ENCODE measurements around a stretch of chr9.

DNA sequence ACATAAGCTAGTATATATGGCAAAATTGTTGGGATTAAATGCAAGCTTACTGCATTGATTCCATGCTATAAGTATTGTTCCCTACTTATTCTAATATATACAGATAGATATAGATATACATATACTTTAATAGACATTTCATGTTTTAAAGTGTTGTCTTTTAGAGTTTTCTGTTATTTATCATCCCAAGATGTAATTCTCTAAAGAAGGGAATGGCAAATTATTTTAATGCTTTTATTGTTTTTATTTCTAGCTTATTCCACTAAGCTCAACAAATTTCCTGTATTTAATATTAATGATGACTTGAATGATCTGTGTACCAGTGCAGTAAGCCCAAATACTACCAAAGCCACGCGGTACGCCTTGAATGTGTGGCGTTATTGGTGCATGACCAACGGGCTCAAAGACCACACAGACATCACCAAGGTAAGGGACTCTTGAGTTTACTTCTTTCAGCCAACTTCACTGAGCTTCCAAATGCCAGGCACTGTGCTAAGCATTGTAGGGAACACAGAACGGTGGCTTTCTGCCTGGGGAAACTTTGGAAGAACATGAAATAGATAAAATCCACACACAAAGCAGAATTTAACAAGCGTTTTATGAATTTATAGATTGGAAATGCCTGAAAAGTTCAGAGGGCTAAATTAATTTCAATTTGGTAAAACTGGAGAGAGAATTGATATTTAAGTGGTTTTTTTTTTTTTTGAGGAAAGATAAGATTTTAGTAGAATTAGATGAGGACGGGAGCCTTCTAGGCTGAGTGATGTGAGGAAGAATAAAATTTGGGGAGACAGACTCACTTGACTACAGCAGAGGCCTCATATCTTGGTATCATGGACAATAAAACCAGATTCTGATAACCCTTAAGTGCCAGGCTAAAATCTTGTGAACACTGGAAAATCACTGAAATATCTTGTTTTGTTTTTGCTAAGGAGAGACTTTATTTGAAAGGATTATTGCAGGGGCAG lies 72.2 kb downstream of the INIP start:
- PRO-cap: no peak

- PRO-cap: no peak
Measured at GRCh38 chr9:112737667-112738146, 12.9 kb upstream of the SNX30 start.

- PRO-cap: no peak
Measured at GRCh38 chr9:112746887-112747730, 3.5 kb upstream of the SNX30 start.

- PRO-cap: no peak
Measured at GRCh38 chr9:112753655-112754170, 3.2 kb downstream of the SNX30 start.

DNA sequence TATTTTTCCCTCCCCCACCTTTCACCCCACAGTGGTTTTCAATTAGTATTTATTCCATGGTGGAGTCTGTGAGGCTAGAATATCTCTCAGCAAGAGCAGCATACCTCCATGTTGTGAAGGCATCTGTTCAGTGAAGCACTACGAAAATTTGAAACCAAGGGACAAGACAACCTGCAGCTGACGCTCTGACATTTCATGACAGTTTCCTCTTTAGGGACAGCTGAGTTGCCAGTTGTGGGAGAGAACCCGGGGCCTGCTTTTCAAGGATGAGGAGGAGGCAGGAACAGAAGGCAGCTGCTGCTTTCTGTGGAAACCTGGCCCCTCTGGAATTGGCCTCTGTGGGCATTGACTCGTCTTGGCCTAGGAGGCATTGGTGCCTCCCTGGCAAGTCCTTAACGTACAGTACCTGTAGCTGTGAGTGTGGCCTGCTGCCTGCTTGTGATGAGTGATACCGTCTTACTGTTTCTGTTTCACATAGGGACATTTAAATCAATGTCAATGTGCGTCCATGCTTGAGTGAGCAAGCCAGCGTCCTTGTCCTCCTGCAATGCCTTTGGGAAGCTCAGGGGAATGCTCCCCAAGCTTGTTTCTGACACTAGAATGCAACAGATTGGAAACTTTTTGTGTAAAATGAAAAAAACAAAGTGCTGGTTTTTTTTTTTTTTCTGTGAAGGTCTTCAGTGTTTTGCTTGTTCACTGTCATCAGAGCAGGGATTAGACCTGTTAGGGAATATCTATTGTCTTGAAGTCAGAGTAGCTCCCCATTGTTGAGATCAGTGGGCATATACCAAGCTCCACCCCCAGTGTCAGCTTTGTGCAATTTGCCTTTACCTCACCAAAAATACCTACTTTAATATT lies 21.5 kb downstream of the SLC46A2 start:
- PRO-cap: no peak

DNA sequence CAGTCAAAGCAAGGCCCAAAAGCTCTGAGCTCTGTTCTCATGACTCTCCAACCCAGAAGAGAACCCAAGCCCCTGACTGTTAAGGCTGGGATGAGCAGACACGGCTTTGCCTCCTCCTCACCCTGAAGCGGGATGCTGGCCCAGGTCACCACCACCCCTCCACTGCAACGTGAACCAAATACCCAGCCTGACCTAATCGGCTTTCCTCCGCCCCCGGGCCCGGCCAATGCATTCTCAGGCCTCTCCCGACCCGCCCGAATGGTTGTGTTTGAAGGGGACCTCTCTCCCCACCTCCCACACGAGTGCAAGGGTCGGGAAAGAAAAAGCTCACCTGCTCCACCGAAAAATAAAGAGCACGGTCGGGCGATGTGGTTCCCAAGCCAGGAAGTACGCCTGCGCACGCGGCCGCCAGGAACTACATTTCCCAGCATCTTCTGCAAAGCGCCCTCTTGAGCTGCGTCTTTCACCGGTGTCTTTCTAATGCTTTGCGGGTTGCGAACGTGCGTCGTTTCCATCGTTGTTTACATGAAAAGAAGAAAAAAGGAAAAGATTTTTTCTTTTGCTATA lies 44.6 kb downstream of the ZFP37 start:
- PRO-cap: unidirectional peak, minus-strand start at position 138 of the sequence; bidirectional peak, plus-strand start at position 478 of the sequence, minus-strand start at position 158 of the sequence

DNA sequence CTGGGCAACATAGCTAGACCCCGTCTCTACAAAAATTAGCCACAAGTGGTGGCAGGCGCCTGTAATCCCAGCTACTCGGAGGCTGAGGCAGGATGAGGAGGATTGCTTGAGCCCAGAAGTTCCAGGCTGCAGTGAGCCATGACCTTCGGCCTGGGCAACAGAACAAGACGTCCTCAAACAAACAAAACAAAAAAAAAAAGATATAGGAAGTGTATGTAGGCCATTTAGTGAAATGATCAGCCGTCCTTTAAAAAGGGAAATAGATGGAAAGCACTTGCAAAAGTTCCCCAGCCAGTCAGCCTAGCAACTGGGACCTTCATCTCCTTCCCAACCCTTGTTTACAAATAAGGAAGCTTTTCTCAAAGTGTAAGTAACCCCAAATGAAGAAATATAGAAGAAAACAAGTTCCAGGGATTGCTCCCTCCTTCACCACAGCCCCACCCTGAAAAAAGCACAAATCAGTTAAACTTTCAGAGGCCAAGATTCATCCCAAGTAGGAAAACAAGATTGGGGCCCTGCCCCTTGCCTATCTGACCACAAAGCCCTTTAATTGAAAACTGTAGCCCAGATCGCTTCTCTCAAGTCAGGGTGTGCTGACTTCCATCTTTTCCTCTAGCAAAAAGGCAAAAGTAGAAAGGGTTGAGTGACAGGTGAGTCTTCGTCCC lies 1.1 kb downstream of the SLC31A2 start:
- PRO-cap: no peak

GRCh38 chr9:113152558-113153120 lies 1.8 kb downstream of the SLC31A2 start:
- PRO-cap: no peak

GRCh38 chr9:113261894-113262743 lies 13.3 kb downstream of the CDC26 start:
- PRO-cap: no peak

- PRO-cap: no peak
Measured at GRCh38 chr9:113346219-113346982, 2.9 kb upstream of the BSPRY start.

GRCh38 chr9:113416190-113416845 lies 5.8 kb downstream of the C9orf43 start:
- PRO-cap: no peak

DNA sequence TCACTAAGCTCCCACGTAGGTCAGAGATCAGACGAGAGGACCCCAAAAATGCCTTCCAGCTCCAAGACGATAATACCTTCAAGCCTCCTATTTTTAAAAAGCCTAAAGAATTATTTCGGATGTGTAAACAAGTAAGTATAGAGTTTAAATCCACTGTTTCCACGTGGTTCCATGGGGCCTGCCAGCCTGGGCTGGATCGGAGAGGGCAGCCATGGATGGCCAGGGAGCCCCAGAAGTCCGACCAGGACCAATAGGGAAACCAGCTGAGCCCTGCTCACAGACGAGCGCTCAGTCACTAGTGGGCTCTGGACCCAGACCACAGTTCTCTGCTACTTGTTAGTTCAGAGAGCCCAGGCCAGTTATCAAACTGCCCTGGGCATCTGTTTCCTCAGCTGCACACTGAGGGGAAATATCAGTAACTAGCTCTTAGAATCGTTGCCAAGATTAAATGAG lies 124.7 kb downstream of the RGS3 start:
- PRO-cap: no peak

GRCh38 chr9:113594959-113595434 lies 131.5 kb downstream of the RGS3 start:
- PRO-cap: no peak

DNA sequence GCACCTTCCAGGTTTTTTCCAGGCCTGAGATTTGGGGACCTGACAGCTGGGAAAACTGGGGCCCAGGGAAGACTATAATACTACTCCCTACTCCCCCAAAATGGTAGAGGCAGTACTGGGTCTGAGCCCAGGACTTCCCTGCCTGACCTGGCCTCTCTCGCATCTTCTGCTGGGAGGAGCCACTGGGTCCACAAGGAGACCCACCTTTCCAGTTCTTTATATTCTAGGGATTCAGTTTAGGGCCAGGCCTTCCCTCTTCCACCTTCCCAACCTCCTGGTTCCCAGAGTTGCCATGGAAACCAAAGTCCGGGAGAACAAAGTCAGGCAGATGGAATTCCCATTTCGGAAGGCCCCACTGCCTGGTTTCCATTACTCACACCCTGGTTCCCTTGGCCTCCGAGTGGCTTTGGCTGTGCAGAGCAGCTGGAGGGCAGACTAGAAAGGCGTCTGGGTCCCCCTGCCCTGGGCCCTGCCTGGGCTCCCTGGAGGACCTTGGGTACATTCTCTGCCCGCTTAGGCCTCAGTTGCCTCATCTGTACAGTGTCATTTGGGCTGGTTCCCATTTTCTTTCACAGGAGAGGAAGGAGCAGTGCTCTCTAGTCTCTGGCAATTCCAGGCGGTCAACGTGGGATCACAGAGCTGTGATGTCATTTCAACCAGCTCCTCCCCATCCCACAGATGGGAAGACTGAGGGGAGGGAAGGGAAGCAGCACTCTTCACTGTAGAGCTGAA lies 136.1 kb downstream of the RGS3 start:
- PRO-cap: no peak

DNA sequence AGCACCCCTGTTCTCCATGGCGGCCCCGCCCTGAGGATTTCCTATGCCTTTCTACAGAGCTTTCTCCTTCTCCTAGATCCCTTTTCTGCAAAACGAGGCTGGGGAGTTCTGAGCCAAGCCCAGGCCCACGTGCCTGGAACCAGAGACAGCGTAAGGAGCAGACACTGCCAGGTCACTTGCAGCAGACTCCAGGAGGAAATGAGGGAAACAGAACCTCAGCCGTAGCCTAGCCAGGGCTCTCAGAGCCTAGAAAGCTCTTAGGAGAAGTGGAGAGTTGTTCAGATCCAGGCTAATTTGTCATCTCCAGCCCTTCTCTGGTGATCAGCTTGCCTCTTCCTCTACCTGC lies 163.3 kb downstream of the RGS3 start:
- PRO-cap: no peak

GRCh38 chr9:113682183-113682777 lies 193.8 kb upstream of the ZNF618 start:
- PRO-cap: no peak

DNA sequence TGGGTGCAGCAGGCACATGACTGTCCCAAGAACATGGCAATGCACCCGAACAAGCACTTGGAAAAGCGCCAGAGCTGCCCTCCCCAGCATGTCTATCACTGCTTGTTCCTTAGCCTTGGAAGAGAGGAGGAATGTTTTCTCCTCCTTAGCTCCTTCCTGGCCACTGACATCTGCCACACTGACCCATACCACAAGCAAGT lies 157.8 kb upstream of the ZNF618 start:
- PRO-cap: no peak

DNA sequence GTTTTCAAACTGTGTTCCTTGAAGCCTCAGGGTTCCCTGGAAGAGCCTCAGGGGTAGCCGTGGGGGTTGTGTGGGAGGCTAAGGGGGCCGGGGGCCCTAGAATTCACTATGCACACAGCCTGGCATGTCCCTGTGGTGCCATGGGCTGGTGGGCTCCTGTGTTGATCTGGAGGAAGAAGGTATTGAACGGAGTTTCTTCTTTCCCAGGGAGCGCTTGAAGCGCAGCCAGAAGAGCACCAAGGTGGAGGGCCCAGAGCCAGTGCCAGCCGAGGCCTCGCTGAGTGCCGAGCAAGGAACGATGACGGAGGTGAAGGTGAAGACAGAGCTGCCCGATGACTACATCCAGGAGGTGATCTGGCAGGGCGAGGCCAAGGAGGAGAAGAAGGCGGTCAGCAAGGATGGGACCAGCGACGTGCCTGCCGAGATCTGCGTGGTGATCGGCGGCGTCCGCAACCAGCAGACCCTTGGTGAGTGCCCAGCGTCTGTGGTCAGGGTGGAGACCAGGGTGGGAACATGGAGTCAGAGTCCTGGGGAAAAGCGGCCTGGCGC lies 89.9 kb downstream of the AMBP start:
- PRO-cap: no peak

DNA sequence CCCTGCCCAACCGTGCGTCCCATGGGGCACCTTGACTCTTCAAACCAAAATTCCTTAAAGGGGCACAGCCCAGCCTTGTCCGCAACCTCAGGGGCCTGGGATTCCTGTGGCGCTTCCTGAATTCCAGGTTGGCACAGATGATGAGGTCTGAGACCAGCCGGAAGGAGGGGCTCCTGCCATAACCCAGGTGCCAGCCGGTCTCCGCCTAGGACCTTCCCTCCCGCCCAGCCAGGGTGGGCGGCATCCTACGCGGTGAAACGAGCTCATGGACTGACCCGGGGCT lies 23.1 kb downstream of the AMBP start:
- PRO-cap: no peak

DNA sequence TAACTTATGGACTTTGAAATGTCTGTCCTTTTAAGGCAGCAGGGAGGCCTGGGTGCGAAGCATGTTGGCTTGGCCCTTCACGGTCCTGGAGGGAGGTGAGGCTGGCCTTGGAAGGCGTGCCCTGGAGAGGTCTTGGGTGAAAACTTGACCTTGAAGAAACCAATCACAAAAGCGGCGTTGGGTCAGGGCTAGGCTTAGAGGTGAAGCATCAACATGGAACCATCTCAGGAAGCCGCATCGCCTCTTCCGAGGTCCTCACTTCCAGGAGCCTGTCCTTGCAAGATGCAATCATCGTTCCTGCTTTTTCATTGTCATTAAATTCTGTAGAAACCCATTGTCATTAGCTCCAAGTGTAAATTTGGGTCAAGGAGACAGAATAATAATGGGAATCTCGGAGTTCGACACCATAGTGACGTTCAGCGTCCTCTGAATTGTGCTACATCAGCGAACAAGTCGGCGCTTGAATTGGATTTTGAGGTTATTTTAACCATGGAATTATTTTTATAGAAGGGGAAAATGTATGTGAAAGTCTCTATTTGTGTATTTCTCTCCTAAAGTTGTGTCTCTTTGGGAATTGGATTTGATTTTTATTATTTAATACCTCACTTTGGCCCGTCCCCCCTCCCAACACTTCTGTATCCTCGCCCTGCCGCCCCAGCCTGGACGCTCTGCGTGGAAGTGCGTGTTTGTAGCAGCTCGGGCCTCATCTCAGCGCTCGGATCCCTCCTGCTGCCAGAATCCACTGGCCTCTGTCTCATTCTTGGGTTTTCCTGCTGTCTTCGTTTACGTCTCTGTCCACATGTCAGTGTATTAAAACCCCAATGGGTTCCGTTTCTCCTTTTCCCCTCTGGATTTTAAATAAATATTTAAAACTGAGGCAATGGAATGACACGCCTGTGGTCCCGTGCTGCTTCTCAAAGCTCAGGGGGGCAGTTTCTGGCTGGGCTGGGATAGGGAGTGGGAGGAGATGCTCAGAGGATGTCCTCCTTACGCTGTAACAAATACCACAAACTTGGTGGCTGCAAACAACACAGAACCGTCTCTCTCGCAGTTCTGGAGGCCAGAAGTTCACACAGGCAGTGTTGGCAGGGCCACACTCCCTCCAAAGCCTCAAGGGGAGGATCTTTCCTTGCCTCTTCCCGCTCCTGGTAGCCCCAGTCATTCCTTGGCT lies 10.9 kb upstream of the ORM1 start:
- PRO-cap: no peak